Peripheral blood mononuclear cell (primary cell): ENCODE measurements around a stretch of chr18.

- PRO-cap, 8 experiments, result peak in 6 of 8 experiments; most common plus-strand start chr18:77140964 (in 2); most common minus-strand start chr18:77140819 (in 4)
Observed at GRCh38 chr18:77140608-77141300, 8.2 kb upstream of the MBP start.

- PRO-cap, 8 experiments, result no peak in any of the 8 experiments
Observed at GRCh38 chr18:78266439-78266781, 713.2 kb upstream of the SALL3 start.

GRCh38 chr18:78643022-78643498, 336.6 kb upstream of the SALL3 start:
- PRO-cap, 8 experiments, result no peak in any of the 8 experiments

- PRO-cap, 8 experiments, result peak in 8 of 8 experiments; most common plus-strand start chr18:79068803 (in 8); most common minus-strand start chr18:79068744 (in 8)
Observed at GRCh38 chr18:79068129-79068923, 868 bp upstream of the ATP9B start.

- PRO-cap, 8 experiments, result no peak in any of the 8 experiments
Observed at GRCh38 chr18:79139314-79139623, 70.1 kb downstream of the ATP9B start.

DNA sequence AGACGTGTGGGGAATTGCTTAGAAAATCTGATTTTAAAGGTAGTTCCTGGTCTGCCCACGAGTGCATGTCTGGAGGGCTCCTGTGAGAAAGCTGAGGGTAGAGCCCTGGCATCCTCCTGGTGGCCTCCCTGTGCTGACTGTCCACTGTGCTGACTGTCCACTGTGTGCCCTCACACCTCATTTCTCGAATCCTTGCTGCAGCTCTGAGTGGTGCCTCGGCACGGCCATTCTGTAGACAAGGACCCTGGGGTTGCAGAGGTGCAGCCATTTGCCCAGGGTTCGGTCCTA, 69.1 kb upstream of the NFATC1 start:
- PRO-cap, 8 experiments, result no peak in any of the 8 experiments

DNA sequence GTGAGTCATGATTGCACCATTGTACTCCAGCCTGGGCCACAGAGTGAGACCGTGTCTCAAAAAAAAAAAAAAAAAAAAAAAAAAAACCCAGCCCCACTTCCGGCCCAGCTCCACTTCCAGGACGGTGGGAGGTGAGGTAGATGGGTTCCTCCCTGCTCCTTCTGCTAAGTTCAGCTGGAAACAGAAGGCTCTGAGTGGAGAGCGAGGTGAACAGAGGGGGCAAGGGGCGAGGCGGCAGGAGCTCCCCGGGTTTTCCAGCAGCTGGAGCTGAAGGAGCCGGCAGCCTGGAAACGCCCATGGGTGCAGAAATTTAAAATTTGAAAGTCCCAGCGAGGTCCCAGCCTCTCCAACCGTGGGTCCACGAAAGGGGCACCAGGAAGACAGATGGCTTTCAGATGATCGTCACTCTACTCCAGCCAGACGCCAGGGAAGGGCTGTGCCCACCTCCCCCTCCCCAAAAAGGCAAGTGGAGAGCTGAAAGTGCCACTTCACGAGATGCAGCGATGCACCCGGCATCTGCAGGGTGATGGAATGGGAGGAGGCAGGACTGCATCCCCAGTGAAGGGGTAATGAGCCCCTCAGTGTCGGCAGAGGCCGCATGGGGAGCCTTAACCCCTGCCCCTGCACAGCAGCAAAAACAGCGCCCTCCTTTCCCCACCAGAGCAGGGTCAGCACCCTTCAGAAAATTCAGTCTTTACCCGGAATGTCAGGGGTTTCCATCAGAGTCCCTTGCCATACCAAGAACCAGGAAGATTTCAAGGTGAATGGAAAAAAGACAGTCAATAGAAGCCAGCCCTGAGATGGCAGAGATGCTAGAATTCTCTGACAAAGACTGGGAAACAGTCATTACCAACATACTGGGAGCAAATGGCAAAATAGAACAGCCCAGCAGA, 41.0 kb upstream of the NFATC1 start:
- PRO-cap, 8 experiments, result no peak in any of the 8 experiments

DNA sequence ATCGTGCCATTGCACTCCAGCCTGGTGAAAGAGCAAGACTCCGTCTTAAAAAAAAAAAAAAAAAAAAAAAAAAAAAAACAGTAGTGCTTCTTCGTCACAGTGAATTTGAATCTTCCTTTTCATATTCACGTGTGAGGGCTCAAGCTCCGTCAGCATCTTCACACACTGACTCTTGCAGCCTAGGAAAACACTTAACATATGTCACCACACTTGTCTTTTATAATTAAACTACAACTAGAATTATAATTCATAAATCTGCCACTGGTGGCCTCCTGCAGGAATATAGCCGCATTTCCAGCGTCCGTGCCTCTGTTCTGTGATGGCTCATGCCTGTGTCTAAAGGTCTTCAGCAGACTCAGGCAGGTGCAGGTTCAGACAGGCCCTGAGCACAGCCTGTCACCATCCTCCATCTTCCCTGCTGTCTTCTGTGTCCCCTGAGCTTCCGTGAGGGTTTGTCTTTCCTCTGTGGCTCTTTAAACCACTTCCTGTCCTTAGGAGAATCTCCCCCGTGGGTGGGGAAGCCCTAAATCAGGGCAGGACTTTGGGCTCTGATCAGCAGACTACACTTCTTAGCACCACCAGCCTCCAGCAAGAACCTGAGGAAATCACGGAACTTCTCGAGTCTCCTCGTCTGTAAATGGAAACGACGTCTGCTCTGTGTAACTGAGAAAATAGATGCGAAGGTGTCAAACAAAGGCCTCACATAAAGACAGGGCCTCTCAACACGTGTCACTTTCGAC, 24.2 kb upstream of the NFATC1 start:
- PRO-cap, 8 experiments, result no peak in any of the 8 experiments

GRCh38 chr18:79453821-79454619, 58.3 kb downstream of the NFATC1 start:
- PRO-cap, 8 experiments, result no peak in any of the 8 experiments

DNA sequence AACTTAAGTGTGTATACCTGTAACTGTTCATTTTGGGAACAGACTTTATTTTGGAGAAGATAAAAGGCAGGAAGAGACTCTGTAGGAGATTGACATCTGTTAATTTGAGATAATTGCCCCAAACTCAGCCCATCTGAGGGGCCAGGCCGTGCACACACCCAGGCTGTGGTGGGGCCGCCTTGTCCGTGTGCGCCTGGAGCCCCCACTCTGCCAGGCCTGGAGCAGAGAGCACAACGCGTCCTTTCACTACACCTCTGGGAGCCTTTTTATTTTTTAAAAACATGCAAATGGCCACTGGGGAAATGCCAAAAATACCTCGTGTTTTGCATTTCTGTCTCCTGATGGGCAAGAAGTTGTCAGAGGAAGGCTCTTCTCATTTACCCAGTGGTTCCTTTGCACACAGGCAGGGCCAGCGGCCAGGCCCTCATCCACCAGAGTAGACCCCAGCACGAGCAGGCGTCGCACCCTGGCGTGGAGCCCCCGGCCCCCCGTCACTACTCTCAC, 64.6 kb downstream of the NFATC1 start:
- PRO-cap, 8 experiments, result peak in 1 of 8 experiments; most common plus-strand start position 370 of the sequence (in 1); most common minus-strand start position 242 of the sequence (in 1)

- PRO-cap, 8 experiments, result no peak in any of the 8 experiments
Observed at GRCh38 chr18:79471623-79471983, 75.9 kb downstream of the NFATC1 start.

DNA sequence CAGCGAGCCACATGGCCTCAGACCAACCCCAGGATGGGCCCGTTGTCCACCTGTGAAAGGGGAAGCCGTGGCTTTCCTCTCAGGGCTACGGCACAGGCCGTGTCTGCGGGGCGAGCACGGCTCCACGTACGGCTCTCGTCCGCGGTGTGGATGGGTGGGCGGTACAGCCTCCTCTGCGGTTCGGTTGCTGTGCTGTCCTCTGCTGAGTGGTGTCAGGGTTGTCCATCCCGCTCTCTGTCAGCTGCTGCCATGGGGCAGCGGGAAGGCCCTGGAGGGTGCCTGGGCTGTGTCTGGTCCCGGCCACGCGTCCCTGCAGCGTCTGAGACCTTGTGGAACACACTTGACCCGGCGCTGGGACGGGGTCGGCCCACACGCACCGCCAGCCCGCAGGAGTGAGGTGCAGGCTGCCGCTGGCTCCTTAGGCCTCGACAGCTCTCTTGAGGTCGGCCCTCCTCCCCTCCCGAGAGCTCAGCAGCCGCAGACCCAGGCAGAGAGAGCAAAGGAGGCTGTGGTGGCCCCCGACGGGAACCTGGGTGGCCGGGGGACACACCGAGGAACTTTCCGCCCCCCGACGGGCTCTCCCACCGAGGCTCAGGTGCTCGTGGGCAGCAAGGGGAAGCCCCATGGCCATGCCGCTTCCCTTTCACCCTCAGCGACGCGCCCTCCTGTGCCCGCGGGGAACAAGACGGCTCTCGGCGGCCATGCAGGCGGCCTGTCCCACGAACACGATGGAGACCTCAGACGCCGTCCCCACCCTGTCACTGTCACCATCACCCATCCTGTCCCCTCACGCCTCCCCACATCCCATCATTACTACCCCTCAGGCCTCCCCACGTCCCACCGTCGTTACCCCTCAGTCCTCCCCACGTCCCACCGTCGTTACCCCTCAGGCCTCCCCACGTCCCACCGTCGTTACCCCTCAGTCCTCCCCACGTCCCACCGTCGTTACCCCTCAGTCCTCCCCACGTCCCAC, 128.8 kb downstream of the NFATC1 start:
- PRO-cap, 8 experiments, result peak in 6 of 8 experiments; most common plus-strand start position 387 of the sequence (in 1); most common minus-strand start position 394 of the sequence (in 6)

DNA sequence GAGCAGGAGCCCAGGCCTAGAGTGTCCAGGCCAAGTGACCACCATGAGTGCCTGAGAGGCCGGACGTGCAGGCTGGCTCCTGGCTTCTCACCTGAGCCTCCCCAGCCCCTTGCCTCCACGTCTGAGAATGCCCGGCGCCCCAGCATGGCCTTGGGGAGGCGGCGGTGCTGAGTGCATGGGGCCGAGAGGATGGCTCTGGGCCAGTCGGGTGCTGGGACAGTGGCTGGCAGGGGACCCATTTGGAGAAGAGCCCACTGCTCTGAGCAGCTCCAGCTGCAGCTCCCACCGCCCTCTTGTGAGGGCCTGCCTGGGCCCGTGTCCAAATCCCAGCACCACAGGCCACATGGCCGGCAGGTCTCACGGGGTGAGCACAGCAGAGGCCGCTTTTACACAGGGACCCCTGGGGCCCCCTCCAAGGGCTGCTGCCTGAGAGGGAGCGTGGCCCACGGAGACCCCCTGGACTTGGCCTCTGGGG, 102.7 kb upstream of the CTDP1 start:
- PRO-cap, 8 experiments, result no peak in any of the 8 experiments

GRCh38 chr18:79610343-79610807, 69.2 kb upstream of the CTDP1 start:
- PRO-cap, 8 experiments, result no peak in any of the 8 experiments

- PRO-cap, 8 experiments, result peak in 8 of 8 experiments; most common plus-strand start chr18:79681926 (in 2); most common minus-strand start chr18:79681893 (in 8)
Observed at GRCh38 chr18:79681433-79682227, 2.0 kb downstream of the CTDP1 start.

- PRO-cap, 8 experiments, result peak in 4 of 8 experiments; most common plus-strand start chr18:79687873 (in 4)
Observed at GRCh38 chr18:79687586-79688452, 8.2 kb downstream of the CTDP1 start.

GRCh38 chr18:79718333-79718688, 38.7 kb downstream of the CTDP1 start:
- PRO-cap, 8 experiments, result peak in 2 of 8 experiments; most common plus-strand start chr18:79718453 (in 1)

GRCh38 chr18:79741723-79742334, 55.9 kb upstream of the KCNG2 start:
- PRO-cap, 8 experiments, result peak in 5 of 8 experiments; most common plus-strand start chr18:79742228 (in 3)

GRCh38 chr18:79825713-79826298, 28.1 kb downstream of the KCNG2 start:
- PRO-cap, 8 experiments, result no peak in any of the 8 experiments

DNA sequence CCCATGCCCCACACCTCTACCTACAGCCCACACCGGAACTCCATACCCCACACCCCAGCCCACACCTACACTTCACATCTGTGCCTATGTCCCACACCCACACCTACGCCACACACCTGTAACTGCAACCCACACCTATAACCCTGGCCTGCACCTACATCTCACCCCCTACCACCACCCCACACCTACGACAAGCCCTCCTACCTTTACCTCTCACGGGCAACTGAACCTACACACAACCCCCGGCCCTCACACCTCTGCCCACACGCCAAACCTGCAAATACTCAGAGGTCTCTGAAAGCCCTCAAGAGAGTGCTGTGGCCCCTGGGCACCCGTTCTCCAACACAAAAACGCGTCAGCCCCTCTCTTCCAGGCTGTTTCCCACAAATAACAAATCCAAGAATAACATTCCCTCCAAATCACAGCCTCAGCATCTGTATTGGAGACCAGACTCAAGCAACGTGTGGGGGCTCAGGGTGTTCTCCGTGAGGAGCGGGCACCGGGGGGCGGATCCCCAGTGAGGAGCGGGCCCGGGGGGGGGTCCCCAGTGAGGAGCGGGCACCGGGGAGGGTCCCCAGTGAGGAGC, 33.5 kb downstream of the SLC66A2 start:
- PRO-cap, 8 experiments, result peak in 1 of 8 experiments; most common minus-strand start position 248 of the sequence (in 1)